PC-3 (cell line): ENCODE data around the genes CHST12 and LFNG.

DNA sequence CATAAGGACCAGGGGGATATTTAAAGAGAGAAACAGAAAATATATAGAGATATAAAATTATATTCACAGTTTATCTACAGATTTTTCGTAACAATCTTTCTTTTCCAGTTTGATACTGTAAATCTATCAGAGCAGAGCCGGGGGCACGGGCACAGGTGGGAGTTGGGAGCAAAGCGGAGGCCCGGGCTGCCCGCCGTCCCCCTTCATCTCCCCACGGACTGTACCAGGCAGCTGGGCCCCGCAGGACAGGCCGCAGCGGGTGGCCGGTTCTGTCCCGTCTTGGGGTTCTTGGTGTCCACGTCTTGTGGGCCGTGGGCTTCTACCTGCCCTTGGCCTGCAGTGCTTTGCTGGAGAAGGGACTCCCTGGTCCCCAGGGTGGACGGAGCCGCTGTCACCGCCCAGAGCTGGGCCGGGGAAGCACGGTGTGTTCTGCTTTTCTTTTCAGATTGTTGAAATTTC, 11.7 kb downstream of the MAFK start:
- RAMPAGE, long total RNA, result no peak

- RAMPAGE, long total RNA, result no peak
Measured at GRCh38 chr7:1664498-1665091, 5.5 kb upstream of the ELFN1 start.

DNA sequence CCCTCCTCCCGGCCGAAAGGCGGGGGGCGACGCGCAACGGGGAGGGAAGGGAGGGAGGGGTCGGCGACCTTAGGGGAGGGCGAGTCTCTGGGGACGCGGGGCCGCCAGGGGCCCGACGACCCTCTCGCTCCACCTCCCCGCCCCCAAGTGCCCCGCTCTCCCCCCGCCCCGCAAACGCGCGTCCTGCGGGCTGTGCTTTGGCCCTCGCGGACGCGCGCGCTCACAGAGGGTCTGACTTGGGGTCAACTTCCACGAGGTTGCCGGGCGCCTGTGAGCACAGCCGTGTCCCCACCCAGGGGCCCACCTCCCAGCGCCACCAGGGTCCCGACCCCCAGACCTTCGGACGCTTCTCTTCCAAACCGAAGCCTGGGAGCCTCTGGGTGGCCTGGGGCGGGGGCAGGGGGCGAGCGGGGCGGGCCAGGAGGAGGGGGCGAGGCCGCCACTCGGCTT, 4.9 kb upstream of the ELFN1 start:
- RAMPAGE, long total RNA, result no peak

DNA sequence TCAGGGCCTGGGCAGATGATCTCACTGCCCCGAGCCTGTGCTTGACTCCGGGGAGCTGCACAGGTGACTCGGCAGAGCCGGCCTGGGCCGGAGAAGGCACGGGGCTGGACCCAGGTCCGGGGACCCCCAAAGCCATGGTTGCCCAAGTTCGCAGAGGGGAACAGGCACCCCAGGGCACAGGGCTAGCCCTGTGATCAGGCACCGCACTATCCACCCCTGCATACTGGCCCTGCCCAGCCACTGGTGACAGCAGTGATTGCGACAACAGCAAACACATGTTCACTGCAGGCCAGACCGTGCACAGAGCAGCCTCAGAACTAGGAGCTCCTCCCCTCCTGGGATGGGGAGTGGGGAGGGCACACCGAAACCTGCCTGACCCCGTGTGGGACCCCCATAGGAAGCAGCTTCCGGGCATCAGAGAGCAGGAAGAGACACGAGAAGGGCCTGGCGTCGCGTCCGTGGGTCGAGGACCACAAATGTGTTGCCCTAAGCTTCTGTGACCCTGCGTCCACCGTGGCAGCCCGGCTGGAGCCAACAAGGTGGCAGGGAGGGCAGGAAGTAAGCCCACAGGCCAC, 180.5 kb downstream of the ELFN1 start:
- RAMPAGE, long total RNA, result no peak

- RAMPAGE, long total RNA, result no peak
Measured at GRCh38 chr7:1872482-1873228, 202.6 kb downstream of the ELFN1 start.

DNA sequence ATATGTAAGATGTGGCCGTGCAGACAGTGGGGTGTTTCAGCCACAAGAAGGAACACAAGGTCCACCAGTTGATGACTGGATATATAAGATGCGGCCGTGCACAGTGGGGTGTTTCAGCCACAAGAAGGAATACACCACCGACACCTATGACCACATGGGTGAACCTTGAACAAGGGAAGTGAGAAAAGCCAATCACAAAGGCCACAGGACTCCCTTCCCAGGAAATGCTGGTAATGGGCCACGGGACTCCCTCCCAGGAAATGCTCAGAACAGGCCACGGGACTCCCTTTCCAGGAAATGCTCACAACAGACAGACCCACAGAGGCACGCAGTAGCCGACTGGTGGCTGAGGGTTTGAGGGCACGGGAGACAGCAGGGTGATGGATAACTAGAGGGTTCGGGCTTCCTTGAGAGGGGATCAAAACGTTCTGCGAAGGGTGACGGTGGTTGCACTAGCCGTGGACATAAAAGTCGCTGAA, 273.8 kb downstream of the ELFN1 start:
- RAMPAGE, long total RNA, result no peak

- RAMPAGE, long total RNA, result no peak
Measured at GRCh38 chr7:2066430-2067032, 166.2 kb downstream of the MAD1L1 start.

DNA sequence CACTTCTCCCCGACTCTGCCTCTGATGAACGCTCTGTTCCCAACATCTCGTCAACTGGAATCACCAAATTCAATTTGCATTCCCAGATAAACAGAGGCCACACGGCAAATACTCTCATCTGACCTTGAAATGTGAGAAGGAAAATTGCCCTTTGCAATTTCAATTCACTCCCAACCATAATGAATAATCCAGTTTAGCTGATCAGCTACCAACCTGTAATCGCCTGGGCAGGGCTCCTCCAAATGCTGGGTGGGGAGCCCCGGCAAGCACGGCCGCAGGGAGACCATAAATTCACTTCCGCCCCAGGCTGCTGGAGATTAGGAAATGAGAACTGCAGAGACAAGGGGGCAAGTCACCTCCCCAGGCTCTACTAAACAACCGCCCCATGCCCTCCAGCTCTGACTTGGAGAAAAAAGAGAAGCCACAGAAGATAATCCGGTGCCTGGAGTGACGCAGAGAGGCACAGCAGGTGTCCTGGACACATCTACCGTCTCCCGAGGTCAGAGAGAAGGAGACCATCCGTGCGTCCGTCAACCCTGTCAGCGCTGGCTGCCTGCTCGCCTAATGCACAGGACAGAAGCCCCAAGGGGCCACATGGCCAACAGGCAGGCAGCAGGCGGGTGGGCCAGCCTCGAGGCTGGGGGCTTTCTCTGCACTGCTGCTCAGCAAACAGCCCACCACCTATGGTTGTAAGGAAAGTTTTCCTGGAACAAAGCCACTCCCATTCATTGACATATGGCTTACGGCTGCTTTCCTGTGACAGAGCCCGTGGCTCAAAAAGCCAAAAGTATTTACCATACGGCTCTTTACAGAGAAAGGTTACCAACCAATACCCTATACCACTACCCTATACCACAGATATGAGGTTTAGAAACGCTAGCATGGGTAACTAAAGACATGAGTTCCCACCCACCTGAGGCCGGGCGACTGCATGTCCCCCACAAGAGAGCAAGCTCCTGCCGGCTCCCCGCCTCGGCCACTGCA, 153.0 kb downstream of the MAD1L1 start:
- RAMPAGE, long total RNA, result no peak

DNA sequence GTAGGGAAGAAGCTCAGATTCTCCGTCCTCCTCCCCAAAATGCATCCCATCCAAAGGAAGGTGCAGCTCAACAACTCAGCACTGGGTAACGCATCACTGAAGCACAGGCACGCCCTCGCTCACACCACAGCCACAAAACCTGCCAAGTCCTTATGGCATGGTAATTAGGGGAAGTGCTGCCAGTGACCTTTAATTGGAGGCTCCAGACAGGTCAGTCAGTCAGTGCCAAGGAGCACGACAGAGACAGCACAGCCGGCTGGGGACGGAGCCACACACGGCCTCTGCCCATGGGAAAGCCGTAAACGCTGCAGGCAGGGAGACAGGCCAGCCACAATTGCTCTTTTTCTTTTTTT, 146.6 kb downstream of the MAD1L1 start:
- RAMPAGE, long total RNA, result no peak

- RAMPAGE, long total RNA, result no peak
Measured at GRCh38 chr7:2157462-2158242, 75.1 kb downstream of the MAD1L1 start.

DNA sequence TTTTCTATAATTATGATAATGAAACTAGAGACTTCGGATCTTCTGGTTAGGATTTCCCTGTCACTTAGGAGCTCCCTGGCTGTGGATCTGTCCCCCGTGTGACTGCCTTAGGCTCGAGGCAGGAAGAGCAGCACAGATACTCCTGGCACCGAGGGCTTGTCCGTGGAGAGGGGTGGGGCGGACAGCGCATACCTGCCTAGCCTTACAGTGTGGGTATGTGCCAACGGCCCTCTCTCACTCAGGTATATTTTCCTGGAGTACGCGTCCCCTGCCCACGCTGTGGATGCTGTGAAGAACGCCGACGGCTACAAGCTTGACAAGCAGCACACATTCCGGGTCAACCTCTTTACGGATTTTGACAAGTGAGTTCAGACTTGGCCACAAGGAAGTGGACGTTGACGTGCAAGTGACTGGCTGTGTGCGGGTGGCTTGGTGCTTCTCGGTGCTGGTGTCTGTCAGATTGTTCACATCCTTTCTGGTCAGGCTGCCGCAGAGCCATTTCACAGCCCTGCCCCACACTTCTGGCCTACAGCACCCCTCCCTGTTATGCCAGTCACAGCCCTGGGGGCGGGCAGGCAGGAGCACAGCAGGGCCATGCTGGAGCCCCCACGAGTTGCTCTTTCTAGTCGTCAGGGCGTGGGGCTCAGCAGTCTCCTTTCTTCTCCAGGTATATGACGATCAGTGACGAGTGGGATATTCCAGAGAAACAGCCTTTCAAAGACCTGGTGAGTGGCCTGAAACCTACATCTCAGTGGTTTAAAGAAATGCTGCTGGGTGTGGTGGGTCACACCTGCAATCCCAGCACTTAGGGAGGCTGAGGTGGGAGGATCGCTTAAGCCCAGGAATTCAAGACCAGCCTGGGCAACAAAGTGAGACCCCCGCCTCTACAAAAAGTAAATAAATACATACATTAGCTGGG, 8.0 kb downstream of the EIF3B start:
- RAMPAGE, long total RNA, result no peak

GRCh38 chr7:2380041-2380775, 23.2 kb upstream of the CHST12 start:
- RAMPAGE, long total RNA, result no peak

DNA sequence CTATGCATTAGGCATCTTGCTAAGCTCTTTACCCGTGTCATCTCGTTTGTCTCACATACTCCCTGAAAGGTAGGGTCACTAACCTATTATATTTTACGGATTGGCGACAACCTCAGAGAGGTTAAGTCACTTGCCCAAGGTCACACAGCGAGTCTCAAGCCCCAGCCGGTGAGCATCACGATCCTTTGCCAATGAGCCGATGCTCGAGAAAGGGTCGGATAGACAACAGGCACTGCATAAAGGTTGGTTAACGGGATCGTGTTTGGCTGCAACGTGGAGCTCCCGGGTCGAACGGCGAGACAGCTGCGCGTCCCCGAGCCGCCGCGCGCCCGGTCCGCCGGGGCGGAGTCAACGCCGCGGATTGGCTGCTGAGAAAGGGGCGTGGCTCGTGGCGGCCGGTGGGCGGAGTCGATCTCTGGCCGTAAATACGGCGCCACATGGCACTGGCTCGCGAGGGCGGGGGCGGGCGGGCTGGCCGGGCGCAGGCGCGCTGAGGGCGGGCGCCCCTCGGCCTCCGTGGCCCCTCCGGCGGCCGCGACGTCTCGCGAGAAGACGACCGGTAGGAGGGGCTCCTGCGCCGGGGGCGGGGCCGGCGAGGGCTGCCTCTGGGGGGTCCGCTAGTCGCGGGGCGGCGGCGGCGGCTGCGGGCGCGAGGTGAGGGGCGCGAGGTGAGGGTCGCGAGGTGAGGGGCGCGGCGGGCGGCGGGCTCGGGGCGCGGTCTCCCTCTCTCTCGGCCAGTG, at the start of gene CHST12:
TSS of gene CHST12 (plus strand) at position 620 of the 740 bp plus-strand sequence.
- RAMPAGE, long total RNA, result no peak

- RAMPAGE, long total RNA, result no peak
Measured at GRCh38 chr7:2437712-2438554, 34.5 kb downstream of the CHST12 start.

- RAMPAGE, long total RNA, result no peak
Measured at GRCh38 chr7:2511187-2511967, 8.2 kb upstream of the LFNG start.

GRCh38 chr7:2511968-2512820, 7.4 kb upstream of the LFNG start:
- RAMPAGE, long total RNA, result no peak

DNA sequence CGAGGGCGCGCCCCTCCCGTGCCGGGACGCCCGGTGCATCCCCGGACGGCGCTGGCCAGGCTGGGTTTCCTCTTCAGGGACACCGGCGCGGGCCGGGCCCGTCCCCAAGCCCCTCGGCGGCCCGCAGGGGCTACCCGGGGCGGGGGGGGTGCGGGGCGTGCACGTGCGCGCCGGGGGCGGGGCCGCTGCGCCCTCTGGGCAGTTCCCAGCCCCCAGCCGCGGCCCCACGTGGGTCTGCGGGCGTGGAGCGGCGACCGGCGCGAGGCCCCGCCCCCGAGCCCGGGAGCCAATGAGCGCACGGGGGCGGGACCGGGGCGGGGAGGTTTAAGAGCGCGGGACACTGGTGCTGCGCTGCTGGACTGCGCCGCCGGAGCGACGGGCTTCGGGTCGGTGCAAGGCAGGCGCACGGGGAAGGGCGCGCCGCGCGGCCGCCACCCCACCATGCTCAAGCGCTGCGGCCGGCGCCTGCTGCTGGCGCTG, at the start of gene LFNG:
TSS of gene LFNG (plus strand) at position 354 of the 480 bp plus-strand sequence.
- RAMPAGE, long total RNA, result no peak

DNA sequence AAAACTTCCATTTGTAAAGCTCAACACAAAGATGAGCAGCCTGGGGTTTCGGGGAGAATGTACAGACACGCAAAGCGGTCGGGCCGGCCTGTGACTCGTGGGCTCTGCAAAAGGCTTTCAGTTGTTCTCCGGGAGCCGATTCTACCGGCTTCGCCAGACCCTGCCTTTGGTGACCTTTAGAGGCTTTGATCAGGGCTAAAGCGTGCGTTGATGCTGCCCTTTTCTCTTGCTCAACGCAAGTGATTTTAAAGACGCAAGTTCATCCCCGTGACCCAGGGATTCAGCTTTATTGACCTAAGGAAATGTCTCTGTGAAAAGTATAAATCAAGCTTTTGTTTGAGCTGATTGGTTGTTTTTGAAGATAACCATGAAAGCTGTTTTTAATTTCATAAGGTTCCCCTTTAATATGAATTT, 23.3 kb upstream of the TTYH3 start:
- RAMPAGE, long total RNA, result no peak

GRCh38 chr7:2640410-2641343, 8.9 kb downstream of the TTYH3 start:
- RAMPAGE, long total RNA, result no peak

GRCh38 chr7:2644454-2644956, 12.7 kb downstream of the TTYH3 start:
- RAMPAGE, long total RNA, result no peak